Non-pigmented ciliary epithelial cell (primary cell): ENCODE results near the gene ASCL2.

- RRBS: 90% methylated on average over 4 of the region's 17 CpGs
Observed at GRCh38 chr11:1747079-1747684, 3.2 kb downstream of the IFITM10 start.

DNA sequence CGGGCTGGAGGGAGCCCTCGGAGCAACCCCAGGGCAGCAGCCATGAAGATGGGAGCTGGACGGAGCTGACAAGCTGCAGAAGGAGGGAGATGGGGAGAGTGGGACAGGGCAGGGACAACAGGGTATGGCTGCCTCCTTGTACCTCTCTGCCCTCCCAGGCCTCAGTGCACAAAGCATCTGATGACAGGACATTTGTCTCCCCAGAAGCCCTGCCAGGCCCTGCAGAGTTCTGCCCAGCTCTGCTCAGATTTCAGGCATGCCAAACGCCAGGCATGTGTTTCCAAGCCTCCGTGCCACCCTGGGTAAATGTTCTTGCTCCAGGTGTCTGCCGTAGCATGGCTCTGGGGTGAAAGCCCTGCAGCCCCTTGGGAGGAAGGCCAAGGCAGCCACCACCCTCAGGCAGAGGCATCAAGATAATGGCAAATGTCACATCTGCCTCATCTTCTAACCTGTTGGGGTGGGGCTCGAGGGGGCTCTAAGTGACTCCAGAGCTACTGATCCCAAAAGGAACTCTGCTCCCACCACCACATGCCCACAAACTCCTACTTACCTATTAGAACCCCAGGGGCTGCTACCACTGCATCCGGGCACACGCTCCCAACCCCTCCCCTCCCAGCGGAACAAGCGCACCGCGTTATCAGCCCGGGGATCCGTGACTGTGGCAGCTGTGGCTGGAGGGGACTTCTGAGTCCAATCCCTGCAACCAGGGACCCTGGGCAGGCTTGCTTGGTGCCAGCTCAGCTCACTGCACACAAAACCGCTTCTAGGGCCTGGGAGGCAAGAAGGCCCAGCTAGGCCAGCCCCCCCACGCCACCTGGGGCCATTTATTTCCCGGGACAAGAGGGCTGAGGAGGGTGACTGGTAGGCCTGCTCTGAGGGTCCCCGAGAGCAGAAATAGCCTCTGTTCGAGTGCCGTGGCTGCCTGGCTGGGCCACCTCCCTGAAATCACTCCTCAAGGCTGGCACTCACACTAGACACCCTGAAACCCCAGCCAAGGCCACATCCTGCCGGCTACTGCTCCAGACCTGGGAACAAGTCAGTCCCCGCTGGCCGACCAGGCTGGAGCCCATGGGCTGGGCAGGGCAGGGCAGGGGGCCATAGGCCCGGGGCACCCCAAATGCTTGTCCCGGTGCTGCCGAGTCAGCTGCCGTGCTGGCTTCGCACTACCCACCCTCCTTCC lies 1.5 kb upstream of the IFITM10 start:
- RRBS: 82% methylated on average over 8 of the region's 29 CpGs

DNA sequence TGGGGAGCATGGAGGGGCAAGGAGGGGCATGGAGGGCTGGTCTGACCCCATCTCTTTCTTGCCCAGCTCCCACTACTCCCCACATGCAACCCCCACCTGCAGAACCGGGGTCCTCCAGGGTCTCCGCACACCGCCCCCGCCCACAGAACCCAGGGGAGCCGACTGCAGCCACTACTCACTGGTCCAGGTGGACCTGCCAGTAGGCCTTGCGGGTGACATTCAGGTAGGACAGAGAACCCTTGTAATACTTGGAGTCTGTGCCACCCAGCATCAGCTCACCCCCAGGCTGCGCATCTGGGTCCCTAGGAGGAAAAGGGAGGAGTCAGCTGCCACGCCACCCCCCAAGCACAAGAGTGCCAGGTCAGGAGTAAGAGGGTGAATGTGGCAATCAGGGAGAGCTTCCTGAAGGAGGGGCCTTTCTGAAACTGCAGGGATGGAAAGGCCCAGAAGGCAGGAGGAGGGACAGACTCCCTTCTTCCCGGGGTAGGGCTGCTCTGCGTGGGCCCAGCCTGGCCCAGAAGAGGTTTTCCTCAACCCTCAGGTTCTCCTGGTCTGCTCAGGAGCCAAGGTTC lies 4.4 kb upstream of the IFITM10 start:
- RRBS: no CpG with 5 or more reads among the region's 10 CpGs

DNA sequence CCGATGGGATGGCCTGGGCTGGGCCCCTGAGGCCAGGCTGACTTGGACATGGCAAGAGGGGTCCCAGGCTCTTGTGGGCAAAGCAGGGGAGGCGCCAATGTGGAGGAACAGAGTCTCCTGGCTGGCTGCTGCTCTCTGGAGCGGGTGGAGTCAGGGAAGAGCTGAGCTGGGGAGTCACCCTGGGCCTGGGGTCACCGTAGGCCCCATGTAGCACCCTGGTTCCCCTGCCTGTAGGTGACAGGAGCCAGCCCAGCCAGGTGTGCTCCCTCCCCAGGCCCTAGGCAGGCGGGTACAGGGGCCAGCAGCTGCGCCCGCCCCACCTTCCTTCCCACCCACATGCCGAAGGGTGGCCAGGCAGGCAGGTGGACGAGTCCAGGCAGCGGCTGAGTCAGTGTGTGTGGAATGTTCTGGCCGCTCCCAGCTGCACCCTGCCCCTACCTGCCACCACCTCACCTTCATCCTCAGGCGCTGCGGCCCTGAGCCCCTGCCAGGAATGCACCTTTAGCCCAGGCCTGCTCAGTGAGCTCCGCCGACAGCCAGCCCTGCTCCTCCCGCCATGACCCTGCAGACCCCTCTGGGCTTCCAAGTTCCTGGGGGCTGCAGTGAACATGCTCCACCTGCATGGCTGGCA lies 711 bp upstream of the SYT8 start:
- RRBS: no CpG with 5 or more reads among the region's 16 CpGs

GRCh38 chr11:1855719-1856309 lies 2.9 kb downstream of the LSP1 start:
- RRBS: no CpG with 5 or more reads among the region's 13 CpGs

- RRBS: no CpG with 5 or more reads among the region's 1 CpG
Observed at GRCh38 chr11:1862747-1863003, 9.8 kb downstream of the LSP1 start.

DNA sequence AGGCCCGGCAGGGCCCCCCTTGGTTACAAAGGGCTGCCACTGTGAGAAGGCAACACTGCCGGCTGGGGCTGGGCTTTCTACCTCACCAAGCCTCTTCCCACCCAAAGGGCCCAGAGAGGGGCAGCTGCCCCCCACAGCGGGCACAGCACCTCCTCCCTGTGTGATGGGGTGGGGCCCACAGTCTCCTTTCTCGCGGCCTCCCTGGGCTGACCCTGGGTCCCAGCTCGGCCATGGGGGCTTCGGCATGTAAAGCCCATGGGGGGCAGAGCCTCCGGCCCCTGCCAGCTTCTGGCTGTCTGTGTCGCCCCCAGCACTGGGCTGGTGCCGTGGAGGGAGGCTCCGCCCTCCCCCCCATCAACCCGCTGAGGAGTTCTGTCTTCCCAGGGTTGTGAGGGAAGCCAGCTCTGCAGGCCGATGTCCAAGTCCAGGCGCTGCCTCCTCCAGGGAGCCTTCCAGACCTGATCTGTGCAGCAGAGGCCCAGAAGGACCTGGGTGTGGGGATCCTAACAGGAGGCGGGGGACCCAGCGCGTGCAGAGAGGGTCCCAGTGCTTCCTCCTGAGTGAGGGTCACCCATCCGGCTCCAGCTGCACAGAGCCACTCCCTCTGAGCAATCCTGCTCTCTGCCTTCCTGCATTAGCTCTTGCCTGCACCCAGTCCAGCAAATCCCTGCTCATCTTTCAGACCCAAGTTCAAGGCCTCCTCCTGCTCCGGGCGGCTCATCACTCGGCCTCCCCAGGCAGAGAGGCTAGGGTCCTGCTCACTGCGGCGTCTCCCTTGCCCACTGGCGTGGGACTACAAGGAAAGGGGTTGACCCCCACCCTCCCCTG lies 16.6 kb downstream of the PRR33 start:
- RRBS: 37% methylated on average over 2 of the region's 24 CpGs

GRCh38 chr11:1896828-1897495 lies 5.3 kb upstream of the PRR33 start:
- RRBS: no CpG with 5 or more reads among the region's 18 CpGs

DNA sequence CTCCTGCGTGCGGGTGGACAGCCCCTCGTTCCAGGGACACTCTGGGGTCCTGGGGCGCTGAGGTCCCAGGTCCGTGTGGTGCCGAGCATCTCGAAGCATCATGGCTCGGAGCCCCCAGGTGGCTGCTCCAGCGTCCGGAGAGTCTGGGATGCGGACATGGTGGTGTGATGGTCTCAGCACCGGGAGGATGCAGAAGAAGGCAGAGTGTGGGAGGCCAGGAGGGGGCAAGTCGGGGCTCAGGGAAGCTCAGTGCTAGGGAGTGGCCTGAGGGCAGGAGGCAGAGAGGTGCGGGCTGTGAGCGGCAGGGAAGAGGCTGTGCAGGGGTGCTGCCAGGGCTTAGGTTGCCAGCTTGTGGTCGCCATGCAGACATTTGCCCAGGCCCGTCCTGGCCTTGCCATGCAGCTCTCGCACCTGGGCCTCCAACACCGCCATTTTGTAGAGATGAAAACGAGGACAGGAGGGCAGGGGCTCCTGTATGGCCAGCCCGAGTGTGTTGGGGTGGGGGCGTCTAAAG lies 363 bp downstream of the TNNT3 start:
- RRBS: 94% methylated on average over 2 of the region's 22 CpGs

DNA sequence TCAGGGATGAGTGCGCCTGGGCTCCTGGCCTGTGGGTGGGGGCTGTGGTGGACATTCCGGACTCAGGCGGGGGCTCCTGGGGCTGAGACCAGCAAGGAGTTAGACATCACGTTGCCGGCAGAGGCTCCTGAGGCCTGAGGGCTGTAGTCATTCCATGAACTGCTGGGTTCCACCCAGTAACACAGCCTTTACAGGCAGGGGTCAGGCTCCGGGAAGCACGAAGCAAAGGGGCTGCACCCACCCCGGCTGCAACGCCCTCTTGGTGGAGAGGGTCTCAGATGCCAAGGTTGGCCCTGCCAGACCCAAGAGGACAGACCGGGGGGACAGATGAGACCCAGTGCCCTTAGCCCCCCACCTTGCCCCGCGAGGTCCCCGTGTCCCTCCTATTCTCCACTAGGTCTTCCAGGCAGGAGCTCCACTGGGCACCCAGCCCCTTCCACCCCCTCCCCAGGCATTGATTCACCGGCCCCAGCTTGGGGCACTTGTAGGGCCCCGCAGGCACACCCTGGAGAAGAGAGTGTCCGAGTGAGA lies 9.0 kb downstream of the TNNT3 start:
- RRBS: 66% methylated on average over 8 of the region's 16 CpGs

DNA sequence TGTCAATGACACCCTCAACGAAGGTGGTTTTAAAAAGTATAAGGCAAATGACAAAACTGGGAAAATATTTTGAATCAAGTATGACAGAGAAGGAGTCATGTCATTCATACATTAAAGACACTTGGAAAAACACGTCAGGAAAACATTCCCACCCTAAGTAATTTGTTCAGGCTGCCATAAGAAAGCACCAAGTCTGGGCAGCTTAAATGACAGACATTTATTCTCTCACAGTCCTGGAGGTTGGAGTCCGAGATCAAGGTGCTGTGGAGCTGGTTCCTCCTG lies 6.5 kb upstream of the MRPL23 start:
- RRBS: no CpG with 5 or more reads among the region's 3 CpGs

GRCh38 chr11:2132434-2133354 lies 6.5 kb downstream of the IGF2 start:
- RRBS: no CpG with 5 or more reads among the region's 36 CpGs

DNA sequence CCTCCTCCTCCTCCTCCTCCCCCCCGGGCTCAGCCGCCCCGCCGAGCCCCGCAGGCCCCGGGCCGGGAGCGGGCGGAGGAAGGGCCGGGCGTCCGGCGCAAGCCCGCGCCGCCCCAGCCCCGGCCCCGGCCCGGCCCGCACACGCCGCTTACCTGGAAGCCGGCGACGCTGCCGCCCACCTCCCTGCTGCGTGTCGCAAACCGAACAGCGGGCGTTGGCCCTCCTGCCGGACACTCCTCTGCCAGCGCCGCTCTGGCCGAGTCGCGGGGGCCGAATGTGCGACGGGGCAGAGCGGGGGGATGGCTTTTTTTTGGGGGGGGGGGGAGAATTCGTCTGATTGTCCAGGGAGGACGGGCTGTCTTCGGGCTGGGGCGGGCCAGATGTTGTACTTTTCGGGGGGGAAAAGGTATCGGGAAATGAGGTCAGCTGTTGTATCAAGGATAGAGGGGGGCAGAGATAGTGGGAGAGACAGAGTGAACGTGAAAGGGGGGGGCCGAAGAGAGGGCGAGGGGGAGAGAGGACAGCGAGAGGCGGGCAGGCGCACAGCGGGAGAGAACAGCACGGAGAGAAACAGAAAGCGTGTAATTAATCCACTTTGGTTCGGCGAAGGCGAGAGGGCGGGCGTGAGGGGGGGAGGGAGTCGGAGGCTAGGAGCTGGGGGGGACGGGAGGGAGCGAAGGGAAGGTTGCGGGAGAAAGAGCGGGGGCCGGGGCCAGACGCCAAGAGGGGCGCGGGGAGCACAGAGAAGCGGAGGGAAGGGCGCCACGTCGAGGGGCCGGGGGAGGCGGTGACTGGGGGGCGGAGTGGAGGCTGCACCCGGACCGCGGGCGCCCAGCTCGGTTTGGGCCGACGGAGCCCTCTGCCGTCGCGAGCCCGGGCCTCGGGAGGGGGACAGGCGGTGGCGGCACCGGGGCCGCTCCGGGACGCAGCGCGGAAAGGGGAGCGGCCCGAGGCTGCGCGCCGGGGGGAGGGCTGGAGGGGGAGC lies 820 bp downstream of the IGF2 start:
- RRBS: 2% methylated on average over 41 of the region's 102 CpGs

DNA sequence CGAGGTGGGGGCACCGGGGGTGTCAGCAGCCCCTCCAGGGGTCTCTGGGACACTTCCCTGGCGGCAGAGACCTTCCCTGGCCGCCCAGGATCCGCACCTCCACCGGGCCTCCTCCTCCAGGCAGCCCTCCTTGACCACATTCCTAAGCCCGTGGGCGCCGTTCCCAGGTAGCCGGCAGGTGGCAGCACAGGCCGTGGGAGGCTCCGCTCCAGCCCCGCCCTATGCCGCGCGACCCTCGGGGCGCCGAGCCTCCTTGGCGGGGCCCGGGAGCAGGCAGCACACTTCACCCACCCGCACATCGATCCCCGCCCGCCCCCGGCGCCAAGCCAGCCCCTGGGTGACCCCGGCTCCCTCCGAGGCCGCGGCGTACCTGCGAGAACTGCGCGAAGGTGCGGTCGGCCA lies 5.1 kb upstream of the INS start:
- RRBS: 4% methylated on average over 19 of the region's 37 CpGs

DNA sequence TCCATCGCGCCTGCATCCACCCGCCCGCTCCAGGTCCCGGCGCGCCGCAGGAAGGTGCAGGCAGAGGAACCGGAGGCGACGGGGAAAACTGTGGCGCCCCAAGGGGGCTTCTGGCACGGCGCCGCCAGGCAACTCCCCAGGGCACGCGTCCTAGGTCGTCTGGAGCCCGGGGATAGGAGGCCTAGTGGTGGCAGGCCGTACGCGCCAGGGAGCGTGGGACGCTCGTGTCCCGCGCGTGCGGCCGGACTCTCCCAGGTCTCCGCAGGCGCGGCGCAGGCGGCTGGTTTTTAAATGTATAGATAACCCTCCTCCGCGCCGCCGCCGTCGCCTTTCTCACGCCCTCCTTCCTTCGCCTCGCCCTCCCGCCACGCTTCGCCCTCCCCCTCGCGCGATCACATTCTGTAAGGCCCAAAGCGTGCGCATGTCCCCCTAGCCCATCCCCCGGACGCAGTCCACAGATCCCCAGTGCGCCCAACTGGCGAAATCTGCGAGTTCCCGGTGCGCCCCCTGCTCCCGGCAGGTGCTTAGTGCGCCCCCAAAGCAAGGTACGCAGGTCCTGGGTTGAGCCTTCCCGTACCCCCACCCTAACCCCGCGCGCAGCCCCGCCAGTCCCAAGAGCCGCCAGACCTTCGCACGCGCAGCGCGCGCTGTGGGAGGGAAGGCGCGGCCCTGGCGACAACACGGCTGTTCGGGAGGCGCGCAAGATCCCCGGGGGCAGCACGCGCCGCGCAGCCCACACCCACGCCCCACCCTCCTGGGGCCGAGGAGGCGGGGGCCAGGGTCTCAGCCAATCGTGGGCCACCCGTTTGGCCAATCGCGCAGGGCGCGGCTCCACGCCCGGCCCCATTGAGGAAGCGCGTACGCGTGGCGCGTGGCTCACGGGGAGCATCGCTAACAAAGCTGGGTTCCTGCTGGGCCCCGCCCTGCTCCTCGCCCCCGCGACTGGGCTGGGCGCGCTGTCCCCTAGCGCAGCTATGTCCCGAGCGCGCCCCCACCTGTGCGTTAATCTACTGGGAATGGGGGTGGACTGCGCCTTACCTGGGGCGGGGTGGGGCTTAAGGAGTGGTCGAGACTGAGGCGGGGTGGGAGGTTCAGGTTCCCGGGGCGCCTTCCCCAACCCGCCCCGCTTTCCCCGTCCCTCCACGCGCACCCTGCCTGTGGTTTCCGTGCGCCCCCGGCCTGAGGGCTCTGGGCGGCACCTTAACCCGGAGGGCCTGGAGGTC lies at the start of gene ASCL2:
ASCL2 (minus strand) TSS at position 261 of the 1,223 bp plus-strand sequence.
- RRBS: 4% methylated on average over 39 of the region's 132 CpGs

- RRBS: no CpG with 5 or more reads among the region's 3 CpGs
Observed at GRCh38 chr11:2325719-2326180, 23.9 kb downstream of the TSPAN32 start.

DNA sequence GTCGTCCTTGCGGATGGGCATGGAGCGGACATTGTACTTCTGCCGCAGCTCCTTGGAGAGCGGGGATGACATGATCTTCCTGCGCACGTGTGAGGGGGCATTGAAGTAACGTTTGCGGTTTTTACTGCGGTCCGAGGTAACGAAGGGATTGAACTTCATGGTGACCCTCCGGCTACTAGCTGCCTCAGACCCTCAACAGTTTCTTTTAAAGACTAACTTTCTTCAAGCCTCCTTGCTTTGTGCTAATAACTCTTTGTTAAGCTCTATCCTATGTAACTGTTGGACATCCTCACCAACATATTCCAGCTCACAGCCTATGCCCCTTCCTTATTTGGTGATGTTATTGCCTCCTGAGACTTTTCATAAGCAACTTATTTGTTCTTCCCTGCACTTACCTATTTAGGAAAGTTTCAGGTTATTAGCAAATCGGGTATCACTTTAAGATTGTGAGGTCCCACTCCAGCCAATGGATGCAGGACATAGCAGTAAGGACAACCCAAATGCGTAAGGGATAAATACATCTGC lies 33.8 kb downstream of the TSPAN32 start:
- RRBS: no CpG with 5 or more reads among the region's 15 CpGs

GRCh38 chr11:2375945-2376572 lies 1.1 kb upstream of the CD81 start:
- RRBS: no CpG with 5 or more reads among the region's 17 CpGs

DNA sequence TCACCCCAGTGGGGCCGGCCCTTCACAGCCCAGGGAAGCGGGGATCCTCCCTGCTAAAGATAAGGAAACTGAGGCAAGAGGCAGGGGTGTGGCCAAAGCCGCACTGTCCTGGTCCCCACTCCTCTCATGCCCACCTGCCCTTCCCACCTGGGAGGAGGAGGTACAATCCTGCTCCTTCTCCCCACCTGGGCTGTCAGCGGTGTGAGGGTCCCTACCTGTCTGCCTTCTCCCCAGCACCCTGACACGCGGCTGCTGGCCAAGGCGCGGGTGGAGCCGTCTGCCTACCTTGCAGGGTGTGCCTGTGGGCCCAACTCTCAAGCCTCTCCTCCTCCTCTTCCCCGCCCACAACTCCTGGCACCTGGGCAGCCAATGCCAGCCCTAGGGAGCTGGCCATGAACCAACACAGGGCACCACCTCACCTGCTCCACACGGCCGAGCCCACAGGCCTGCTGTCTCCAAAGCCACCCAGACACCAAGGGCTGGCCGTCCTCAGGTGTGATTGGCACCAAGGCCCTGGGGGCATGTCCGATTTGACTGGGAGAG lies 17.1 kb downstream of the TRPM5 start:
- RRBS: no CpG with 5 or more reads among the region's 14 CpGs

DNA sequence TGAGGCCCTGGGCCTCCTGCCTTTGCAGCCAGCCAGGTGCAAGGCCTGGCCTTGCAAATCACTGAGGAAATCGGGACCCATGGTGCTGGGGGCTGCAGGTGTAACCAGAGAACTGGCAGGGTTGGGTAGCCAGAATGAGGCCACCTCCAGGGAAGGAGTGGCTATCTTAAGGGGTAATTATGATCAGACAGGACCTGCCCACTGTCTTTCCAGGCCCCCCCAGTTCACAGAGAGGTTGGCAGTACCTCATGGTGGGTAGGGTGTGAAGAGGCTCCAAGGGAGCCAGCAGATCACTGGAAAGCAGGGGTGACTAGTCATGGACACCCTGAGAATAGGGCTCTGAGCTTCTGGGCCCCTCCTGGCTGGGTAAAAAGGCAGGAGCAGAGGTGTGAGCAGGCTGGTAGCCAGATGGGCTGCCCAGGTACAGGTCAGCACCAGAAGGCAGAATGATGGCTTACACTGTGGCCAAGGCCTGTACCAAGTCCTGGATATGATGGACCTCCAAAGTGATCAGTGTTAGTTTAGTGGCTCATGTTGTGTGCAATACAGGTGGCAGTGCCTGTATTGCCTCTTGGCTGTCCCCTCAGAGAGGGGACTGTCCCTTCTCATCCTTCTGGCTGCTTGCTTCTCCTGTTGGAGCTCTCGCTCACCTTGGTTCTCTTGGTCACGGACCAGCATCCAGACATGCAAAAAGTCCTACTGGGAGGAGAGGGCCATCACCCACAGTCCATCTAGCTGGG lies 218.3 kb downstream of the KCNQ1 start:
- RRBS: no CpG with 5 or more reads among the region's 3 CpGs